Skeletal muscle tissue (tissue), 7 donors: Measurements from ENCODE around the gene OXCT2.

- PRO-cap, 3 experiments = no peak in any of the 3 experiments
- RAMPAGE, long total RNA = no peak
- RRBS, 2 experiments = no CpG with 5 or more reads among the region's 3 CpGs
Measured at GRCh38 chr1:38723896-38724440, 135.6 kb downstream of the RRAGC start.

DNA sequence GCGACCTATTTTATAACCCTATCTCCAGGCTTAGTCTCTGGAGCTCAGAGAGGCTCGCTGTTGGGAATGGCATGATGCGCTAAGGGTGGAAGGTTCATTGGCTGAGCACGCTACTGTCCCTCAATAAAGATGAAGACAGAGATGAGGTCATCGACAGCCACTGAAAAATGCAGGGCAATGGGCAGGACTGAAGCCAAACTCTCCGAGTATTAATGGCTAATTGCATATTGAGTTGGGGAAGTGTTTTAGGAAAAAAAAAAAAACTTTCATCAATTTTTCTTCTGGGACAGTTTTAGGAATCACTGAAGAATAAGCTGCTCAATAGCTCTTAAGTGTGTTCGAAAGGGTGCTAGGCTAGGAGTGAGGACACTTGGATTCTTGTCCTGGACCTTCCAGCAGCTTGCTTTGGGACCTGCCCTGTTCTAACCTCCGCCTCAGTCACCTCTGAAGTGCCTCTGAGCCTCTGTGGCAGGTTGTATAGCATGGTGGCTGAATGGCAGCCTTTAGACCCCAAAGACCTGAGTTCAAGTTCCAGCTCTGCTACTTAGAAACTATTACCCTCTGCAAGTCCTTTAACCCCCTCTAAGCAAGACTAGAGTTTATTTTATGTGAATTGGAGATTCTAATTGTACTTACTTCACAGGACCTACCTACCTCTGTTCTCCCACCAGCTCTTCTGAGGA is 81.7 kb downstream of the RRAGC start:
- PRO-cap, 3 experiments = no peak in any of the 3 experiments
- RAMPAGE, long total RNA = no peak
- RRBS, 2 experiments = no CpG with 5 or more reads among the region's 8 CpGs

- PRO-cap, 3 experiments = peak in 2 of 3 experiments; most common plus-strand start chr1:39090313 (in 1)
- RAMPAGE, long total RNA = no peak
- RRBS, 2 experiments = no CpG with 5 or more reads among the region's 4 CpGs
Measured at GRCh38 chr1:39089913-39090582, 63.9 kb downstream of the NDUFS5 start.

DNA sequence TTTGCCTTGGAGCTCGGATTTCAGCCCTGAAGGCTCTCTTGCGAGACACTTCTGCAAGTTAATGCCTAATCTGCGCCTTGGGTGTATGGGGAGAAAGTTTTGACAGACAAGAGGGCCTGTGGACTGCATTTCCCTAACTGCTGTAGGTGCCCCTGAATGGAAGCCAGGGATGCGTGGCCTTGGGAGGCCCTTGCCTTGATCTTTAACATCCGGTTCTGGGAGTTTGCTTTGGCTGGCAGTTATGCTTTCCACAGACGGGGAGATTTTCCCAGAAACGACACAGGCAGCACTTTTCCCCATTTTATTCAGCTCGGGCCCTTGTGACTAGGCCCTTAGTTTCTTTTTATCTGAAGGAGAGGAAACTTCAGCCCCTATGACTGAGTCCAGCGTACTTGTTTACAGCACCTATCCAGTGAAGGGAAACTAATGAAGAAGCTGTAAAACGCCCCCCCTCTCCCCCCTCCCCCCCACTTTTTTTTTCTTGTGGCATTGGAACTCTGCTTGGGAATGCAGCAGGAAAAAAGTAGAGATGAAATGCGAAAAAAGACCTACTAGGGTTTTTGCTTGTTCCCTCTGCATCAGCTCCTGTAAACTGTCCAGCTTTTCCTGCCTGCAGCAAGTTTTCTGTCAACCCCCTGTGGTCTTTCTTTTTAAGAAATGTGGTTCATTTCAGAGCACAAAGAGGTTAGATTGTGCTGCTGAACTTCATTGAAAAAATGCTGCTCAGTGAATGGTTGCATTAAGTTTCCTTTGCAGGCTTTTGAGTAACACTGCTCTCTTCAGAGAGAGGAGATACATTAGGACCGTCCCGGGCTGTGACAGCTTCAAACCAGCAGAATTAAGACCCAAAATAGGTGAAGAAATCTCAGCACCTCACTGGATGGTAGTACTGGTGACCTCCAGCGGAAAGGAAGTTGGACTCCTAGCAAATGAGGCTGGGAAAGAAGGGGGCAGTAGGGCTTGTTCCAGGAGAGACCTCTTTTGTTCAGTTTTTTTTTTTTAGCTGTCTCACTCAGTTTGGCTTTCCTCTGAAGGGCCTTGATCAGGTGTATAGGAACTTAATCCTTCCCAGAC is 80.5 kb downstream of the NDUFS5 start:
- PRO-cap, 3 experiments = peak in 1 of 3 experiments; most common minus-strand start position 204 of the sequence (in 1)
- RAMPAGE, long total RNA = no peak
- RRBS, 2 experiments = no CpG with 5 or more reads among the region's 14 CpGs

GRCh38 chr1:39153948-39154568 is 50.4 kb upstream of the MACF1 start:
- PRO-cap, 3 experiments = no peak in any of the 3 experiments
- RAMPAGE, long total RNA = no peak
- RRBS, 2 experiments = no CpG with 5 or more reads among the region's 6 CpGs

DNA sequence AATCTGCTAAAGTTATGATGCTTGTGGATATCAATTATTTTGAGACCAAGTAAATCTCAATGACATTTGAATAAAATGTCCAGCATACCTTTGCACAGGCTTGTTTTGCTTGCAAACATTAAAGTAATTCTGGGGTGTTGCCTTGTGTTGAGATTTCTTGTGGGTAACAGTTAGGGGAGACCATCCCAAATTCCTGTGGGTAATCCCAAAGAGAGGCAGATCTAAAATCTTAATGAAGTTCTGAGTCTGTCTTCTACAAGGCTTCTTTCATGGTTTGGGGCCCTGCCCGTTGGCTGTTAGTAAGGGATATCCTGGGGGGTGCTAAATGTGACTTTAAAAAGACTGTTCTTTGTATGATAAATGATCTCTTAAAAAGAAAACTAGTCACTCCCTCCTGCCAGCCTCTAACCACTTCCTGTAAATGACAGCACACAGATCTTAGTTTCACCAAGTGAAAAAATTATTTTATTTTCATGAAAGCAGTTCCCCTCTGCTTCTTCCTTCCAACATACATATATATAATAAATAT is 7.7 kb upstream of the MACF1 start:
- PRO-cap, 3 experiments = no peak in any of the 3 experiments
- RAMPAGE, long total RNA = no peak
- RRBS, 2 experiments = no CpG with 5 or more reads among the region's 1 CpG

GRCh38 chr1:39268718-39269658 is 64.5 kb downstream of the MACF1 start:
- PRO-cap, 3 experiments = no peak in any of the 3 experiments
- RAMPAGE, long total RNA = no peak
- RRBS, 2 experiments = no CpG with 5 or more reads among the region's 13 CpGs

DNA sequence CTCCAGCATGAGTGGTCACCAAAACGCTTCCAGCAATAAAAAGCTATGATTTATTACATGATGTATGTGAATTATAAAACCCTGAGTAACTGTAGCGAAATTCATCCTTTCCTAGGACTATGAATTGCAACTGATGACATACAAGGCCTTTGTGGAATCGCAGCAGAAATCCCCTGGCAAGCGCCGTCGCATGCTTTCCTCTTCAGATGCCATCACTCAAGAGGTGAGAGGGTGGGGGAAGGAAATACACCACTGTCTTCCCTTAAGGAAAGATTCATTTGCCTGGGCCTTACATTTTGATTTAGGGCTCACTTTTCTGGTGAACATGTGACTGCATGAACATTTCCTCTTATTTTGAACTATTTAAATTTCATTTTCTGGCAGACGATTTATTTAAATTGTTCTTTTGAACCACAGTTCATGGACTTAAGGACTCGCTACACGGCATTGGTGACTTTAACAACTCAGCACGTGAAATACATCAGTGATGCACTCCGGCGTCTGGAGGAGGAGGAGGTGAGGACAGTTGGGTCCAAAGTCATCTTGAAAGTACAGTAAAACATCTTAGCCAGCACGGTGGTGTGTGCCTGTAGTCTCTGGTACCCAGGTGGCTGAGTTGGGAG is 118.1 kb downstream of the MACF1 start:
- PRO-cap, 3 experiments = no peak in any of the 3 experiments
- RAMPAGE, long total RNA = no peak
- RRBS, 2 experiments = no CpG with 5 or more reads among the region's 13 CpGs

DNA sequence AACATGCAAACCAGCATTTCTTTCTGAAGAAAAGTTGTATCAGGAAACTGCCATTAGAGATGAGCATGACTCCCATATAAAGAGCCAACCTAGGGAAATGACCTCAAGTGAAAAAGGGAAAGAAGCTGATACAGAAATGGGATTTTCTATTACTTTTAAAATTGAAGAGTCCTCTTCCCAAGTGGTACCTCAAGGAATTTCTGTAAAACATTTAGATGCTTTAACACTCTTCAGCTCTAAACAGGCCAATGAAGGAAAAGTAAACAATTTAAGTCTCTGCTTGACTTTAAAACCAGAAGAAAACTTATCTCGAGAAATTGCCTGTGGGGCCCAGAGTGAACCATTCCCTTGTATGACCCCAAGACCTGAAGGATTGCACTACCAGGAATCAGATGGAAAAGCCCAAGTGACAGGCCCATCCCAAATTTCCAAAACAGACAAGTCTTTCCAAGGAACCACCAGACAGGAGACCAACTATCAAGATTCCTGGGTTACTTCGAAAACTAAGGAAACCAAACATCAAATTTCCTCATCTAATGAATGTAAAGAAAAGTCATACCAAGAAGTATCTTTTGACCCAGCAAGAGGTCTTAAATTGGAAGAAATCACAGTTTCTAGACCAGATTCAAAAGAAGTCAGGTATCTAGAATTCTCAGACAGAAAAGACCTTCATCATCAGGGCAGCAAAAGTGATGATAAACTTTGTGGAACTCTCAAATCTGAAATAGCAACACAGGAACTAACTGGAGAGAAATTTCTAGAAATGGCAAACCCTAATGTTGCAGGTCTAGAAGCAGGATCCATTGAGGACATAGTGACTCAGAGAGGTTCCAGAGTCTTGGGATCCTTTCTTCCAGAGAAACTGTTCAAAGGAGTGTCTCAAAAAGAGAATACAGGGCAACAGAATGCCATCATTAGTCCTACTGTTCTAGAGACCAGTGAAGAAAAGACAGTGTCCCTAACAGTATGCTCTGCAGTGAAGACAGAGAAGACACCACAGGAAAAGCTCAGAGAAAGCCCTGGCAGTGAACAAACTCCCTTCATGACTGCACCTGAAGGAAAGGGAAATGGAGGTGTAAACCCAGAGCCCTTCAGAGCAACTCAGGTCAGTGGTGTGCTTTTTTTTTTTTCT is 131.4 kb downstream of the MACF1 start:
- PRO-cap, 3 experiments = no peak in any of the 3 experiments
- RAMPAGE, long total RNA = no peak
- RRBS, 2 experiments = no CpG with 5 or more reads among the region's 2 CpGs

GRCh38 chr1:39357338-39358009 is 134.0 kb upstream of the BMP8A start:
- PRO-cap, 3 experiments = no peak in any of the 3 experiments
- RAMPAGE, long total RNA = no peak
- RRBS, 2 experiments = no CpG with 5 or more reads among the region's 5 CpGs

DNA sequence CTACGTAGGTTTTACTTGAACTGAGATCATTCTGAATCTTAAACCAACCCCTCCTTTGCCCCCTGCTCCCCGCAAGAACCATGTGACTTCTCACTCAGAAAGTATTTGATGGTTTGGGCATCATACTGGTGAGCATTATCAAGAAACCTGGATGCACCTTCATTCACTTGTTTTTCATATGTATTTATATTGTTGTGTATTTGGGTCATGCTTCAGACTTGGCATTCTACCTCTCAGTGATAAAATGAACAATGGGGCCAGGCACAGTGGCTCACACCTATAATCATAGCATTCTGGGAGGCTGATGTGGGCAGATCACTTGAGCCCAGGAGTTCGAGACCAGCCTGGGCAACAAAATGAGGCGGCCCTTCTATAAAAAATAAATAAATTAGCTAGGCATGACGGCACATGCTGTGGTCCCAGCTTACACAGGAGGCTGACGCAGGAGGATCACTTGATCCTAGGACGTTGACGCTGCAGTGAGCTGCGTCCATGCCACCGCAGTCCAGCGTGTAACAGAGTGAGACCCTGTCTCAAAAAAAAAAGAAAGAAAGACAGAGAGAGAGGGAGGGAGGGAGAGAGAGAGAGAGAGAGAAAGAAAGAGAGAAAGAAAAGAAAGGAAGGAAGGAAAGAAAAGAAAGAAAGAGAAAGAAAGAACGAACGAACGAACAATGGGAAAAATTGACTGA is 98.0 kb upstream of the BMP8A start:
- PRO-cap, 3 experiments = no peak in any of the 3 experiments
- RAMPAGE, long total RNA = no peak
- RRBS, 2 experiments = no CpG with 5 or more reads among the region's 14 CpGs

DNA sequence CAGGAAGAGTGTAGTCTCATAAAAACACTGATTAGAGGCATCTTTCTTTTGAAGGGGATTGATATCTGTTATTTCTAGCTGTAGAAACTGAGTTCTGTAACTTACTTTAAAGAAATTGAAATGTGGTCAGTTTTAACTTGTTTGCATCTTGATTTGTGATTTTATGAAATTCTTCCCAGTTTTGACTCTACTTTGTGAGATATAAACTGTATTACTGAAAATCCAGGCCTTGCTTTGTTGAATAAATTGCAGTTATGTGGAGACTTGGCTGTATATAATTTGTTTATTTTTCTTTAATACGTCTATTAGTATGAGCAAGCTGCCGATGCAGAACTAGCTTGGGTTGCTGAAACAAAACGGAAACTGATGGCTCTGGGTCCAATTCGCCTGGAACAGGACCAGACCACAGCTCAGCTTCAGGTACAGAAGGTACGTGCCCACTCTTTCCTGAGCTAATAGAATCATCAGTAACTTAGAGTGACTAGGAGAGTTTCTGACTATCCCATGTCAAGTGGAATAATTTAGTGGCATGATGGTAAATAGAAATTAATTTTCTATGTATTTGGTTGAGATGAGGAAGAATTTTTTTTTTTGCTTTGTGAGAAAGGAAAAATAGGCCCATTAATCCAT is 59.1 kb upstream of the BMP8A start:
- PRO-cap, 3 experiments = no peak in any of the 3 experiments
- RAMPAGE, long total RNA = no peak
- RRBS, 2 experiments = no CpG with 5 or more reads among the region's 5 CpGs

DNA sequence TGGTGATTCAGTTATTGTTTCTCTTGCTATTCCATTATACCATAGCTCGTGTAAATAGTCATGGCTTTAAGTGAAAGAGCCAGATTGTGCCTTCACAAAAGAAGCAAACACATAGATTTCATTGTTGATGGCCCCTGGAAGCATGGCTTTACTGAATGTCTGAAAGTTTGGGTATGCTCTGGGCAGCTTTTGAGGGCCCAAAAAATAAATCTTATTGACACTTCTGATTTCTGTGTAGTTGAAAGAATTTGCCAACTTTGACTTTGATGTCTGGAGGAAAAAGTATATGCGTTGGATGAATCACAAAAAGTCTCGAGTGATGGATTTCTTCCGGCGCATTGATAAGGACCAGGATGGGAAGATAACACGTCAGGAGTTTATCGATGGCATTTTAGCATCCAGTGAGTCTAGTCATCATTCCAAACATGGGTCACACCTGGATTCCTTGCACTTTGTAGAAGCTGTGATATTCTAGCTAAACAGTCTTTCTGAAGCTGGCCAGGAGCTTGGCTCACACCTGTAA is 31.0 kb upstream of the BMP8A start:
- PRO-cap, 3 experiments = no peak in any of the 3 experiments
- RAMPAGE, long total RNA = no peak
- RRBS, 2 experiments = no CpG with 5 or more reads among the region's 7 CpGs

- PRO-cap, 3 experiments = no peak in any of the 3 experiments
- RAMPAGE, long total RNA = no peak
- RRBS, 2 experiments = no CpG with 5 or more reads among the region's 8 CpGs
Measured at GRCh38 chr1:39572132-39573079, 4.2 kb downstream of the PABPC4 start.

- PRO-cap, 3 experiments = no peak in any of the 3 experiments
- RAMPAGE, long total RNA = no peak
- RRBS, 2 experiments = no CpG with 5 or more reads among the region's 9 CpGs
Measured at GRCh38 chr1:39593976-39594458, 17.4 kb upstream of the PABPC4 start.

DNA sequence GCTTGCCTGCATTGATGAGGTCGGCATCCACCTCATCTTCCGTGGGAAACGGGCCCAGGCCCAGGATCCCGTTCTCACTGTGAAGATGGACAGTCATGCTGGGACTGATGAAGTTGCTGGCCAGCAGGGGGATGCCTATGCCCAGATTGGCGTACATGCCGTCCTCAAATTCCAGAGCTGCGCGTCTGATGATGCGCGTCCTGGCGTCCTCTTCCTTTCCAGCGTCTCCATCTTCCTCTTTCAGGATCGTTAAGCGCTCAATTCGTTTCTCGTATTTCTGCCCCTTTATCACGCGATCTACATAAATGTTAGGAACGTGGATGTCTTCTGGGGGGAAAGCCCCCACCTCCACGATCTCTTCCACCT is 1.0 kb downstream of the OXCT2 start:
- PRO-cap, 3 experiments = no peak in any of the 3 experiments
- RAMPAGE, long total RNA = no peak
- RRBS, 2 experiments = no CpG with 5 or more reads among the region's 20 CpGs

GRCh38 chr1:39771171-39771679 is at the start of gene OXCT2:
TSS of gene OXCT2 (minus strand) at chr1:39771348.
- PRO-cap, 3 experiments = no peak in any of the 3 experiments
- RAMPAGE, long total RNA = no peak
- RRBS, 2 experiments = 9 to 18% methylated on average over 3 of the region's 46 CpGs

GRCh38 chr1:39876138-39876552 is 7.2 kb downstream of the TRIT1 start:
- PRO-cap, 3 experiments = no peak in any of the 3 experiments
- RAMPAGE, long total RNA = no peak

DNA sequence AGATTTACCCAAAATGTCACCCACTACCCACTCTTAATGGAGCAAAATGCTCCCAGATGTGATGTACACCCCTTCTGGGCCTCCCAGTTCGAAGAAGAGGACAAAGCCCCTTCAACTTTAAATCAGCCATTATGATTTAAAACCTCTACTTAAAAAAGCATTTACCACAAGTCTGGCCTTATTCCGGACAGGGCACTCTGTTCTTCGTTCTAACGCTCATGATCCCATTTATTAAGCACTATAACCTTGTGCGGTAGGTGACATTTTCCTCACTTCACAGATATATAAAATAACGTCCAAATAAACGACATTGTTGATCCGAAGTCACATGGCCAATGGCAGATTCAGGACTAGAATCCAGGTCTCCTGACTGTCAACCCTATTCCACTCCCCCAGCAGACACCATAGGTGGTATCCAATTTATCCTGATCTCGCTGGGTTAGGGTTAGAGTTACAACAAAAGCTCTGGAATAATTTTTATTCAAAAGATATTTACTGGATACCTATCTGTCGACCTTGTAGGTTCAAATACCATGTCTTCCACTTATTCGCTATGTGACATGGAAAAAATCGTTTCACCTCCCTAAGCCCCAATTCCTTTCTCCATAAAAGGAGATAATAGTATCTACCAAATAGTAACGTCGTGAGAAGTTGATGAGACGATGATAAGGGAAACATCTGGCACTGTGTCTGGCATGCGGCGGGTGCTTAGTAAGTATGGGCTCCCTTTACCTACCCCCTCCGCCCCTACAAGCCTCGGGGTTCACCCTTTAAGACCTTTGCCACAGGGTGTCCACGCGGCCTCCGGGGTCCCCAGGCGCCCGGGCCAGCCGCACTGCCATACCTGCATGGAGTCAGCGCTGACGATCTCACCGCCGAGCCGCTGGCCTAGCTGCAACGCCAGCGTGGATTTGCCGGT is 571 bp downstream of the TRIT1 start:
- PRO-cap, 3 experiments = no peak in any of the 3 experiments
- RAMPAGE, long total RNA = no peak
- RRBS, 2 experiments = 1 to 3% methylated on average over 6 of the region's 33 CpGs

DNA sequence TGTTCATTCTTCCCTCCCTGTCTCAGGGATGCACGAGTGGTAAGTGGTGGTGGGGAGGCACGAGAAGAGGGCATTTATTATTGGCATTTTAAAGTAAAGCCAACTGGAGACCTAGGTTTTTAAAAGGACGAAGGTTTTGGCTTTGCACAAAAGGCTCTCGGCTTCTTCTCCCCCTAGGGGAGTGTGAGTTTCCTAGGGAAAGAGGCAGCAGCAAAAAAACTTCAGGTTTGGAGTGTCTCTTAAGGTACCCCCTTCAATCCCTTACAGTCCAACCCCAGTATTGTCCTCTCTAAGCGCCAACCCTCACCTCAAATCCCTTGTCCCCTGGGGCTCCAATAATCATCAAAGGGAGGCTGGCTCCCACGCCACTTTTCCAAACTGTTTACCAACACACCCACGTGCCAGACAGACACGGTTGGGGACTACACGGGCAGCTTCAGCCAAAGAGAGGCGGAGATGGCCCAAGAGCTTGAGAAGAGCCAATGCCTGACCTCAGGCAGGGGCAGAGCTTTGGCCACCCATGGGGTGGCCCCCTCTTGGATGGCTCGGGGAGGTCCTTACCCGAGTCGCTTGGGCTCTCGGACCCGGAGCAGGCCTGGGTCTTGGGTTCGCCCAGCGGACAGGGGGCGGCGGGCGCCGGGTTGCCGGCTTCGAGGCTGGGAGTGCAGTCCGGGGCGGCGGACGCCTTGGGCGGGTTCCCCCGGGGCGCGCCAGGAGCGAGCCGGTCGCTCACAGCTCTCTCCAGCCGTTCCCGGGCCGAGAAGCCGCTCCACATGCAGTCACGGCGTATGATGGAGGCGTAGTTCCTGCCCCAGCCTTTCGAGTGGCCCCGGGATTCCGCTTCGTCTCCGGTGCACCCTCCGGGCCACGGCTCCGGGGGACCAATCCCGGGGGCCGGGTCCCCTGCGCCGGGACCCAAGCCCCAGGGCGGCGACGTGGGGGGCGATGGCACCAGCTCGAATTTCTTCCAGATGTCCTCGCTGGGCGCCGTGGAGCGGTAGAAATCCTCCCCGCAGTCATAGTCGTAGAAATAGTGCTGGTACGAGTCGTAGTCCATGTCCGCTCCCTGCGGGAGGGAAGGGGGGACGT is 995 bp downstream of the MYCL start:
- PRO-cap, 3 experiments = no peak in any of the 3 experiments
- RAMPAGE, long total RNA = no peak
- RRBS, 2 experiments = 3 to 4% methylated on average over 15 of the region's 69 CpGs